ENCODE results near the gene EPB41L5.

DNA sequence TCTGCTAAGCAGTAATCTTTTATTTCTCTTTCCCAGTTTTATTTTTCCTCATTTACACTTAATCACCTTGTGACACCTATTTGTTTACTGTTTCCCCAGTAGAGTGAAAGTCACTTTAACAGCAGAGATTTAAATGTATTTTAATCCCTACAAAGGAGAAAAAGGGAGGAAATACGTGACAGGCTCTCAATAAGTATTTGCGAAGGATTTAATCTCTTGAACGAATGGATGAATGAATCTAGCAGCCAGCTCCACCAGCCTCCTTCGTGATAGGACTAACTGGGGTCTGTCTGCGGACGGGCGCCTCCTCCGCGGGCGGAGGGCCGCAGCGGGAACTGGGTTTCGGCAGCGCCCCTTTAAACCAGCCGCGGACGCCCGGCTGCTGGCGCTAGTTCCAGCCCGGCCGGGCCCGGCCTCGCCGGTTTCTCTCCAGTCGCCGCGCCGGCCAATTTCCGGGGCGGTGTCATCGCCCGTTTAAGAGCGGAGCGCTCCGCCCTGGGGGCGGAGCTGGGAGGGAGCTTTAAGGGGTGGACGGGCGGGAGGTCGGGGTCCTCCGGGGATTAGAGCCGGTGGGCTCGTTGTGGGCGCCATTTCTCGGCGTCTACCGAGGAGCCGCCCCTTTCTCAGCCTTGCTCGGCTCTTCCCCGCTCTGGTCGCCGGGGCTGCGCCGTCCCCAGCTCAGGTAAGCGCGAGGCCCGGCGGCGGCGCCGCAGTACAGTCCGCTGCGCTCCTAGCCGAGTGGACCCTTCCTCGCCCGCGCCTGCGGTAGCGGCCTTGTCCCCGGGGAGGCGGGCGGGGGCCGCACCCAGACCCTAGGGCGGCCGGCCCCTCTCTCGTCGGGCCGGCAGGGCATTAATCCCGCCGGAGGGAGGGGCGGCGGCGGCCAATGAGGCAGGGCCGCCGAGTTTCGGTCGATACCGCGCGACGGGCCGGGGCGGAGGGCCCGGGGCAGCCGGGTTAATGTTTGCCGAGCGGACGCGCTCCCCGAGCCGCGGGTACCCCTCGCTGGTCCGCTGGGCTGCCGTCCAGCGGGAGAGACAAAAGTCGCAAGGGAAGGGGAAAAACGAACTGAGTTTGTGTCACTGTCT lies at the start of gene EPB41L5:
TSS of gene EPB41L5 (plus strand) at position 549 of the 1,088 bp plus-strand sequence.
- RRBS = 1% methylated on average over 54 of the region's 107 CpGs

GRCh38 chr2:120233050-120233415 lies 9.8 kb upstream of the TMEM185B start:
- RRBS = no CpG with 5 or more reads among the region's 7 CpGs

DNA sequence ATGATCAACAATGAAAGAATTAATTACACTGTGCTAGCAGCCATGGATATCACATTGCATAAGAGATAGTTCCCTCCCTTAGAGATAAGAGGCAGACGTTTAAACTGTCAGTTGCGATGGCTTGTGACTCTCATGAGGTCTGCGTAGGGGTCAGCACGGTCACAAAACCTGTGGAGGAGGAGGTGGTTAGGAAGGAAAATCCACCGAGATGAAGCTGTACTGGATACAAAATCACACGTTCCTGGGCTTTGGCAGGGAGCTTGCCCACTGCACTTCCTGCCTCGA lies 751 bp upstream of the RALB start:
- RRBS = no CpG with 5 or more reads among the region's 7 CpGs

DNA sequence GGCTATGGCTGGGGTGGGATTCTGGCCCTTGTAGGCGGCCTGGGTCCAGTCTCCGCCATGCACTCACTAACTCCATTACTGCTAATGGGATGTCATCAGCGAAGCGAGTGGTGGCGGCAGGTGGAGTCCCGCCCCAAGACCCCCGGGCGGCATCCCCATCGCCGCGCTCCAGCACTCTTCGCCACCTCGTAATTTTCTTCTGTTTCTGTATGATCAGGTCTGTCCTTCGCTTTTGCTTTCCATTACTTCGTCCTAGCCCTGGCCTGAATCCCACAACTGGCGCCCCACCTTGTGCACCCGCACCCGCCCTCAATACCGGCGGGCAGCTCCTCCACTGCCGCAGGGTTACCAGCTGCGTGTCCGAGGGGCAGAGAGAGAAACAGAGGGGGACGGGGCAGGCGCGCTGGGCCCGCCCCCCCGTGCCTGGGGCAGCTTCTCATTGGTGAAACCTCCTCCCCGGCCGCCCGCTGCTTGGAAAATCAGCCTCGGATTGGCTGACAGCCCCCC lies 355 bp upstream of the RALB start:
- RRBS = no CpG with 5 or more reads among the region's 32 CpGs

DNA sequence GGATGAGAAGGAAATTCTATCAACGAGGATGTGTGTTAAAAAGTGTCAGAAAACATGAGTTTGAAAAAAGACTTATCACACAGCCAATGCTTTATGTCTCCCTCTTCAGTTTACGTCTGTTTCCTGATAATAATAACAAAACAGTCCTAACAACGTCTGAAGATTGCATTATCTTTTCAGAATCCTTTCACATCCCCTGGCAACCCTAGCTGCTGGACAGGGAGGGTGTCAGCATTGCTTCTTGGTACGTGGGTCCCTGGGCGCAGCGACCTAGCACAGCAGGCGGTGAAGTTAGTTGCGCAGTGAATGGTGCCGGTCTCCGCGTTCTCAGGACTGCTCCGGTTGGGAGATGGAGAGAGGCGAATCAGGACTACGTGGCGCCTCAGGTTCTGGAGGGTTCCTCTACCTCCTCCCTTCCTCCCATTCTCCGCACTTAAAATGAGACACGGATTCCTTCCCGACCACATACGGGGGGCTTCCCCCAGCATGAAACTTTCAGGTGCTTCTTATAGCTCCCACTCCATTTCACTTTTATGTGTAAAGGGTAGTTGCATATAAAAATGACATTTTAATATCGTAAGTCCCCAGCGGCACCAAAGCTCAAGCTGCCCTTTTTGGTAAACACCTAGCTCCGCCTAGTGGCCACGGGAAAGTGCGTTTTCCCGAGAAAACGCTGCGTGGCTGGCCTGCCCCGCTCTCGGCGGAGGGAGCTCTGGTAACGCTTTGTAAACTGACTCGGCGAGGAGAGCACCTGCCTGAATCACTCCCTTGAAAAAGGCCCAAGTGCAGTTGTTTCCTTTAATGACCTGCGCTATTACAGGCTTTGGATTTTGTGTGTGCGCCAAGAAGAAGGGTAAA lies 33.0 kb upstream of the INHBB start:
- RRBS = no CpG with 5 or more reads among the region's 35 CpGs

DNA sequence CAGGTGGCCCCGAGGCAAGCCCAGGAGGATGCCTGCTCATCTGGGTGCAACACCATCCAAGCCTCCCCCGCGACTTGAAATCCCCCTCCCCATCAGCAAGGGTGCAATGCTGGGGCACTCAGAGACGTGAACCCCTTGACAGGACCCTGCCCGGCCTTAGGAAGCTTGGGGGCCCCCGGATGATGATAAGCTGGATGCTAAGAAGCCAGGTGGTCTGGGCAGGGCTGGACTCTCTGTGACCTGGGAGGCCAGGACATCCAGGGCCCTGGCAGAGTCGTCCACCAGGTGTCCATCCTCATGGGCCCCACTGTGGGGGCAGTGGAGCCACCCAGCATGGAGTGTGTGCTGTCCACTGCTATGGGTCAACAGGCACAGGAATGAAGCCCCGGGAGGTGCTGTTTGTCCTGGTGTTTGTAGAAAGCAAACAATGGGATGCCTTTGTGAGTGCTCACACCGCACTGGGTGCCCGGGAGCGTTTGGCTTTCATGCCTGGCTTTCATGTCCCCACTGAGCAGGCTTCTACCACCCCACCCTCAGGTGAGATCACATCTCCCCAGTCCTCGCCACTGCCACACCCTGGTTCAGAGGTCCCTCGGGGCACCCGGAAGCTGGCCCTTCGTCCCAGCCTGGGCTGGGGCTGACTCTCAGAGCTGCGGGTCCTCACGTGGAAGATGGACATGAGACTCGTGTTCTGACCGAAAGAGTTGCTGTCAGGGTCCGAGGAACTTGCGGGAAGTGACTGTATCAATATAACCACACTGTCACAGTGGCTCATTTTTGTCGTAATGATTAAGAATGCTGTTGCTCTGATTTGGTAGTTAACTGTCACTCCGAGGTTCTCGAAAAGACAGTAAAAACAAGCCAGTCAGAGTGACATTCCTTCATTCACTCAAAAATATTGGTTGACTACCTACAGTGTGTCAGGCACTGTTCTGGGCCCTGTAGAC lies 53.2 kb downstream of the INHBB start:
- RRBS = 79% methylated on average over 3 of the region's 24 CpGs

GRCh38 chr2:120524925-120525552 lies 179.1 kb downstream of the INHBB start:
- RRBS = no CpG with 5 or more reads among the region's 9 CpGs

GRCh38 chr2:120879322-120880046 lies 143.8 kb downstream of the GLI2 start:
- RRBS = no CpG with 5 or more reads among the region's 20 CpGs

- RRBS = 70% methylated on average over 6 of the region's 15 CpGs
These were observed 198.4 kb downstream of the GLI2 start for GRCh38 chr2:120933964-120934561.

DNA sequence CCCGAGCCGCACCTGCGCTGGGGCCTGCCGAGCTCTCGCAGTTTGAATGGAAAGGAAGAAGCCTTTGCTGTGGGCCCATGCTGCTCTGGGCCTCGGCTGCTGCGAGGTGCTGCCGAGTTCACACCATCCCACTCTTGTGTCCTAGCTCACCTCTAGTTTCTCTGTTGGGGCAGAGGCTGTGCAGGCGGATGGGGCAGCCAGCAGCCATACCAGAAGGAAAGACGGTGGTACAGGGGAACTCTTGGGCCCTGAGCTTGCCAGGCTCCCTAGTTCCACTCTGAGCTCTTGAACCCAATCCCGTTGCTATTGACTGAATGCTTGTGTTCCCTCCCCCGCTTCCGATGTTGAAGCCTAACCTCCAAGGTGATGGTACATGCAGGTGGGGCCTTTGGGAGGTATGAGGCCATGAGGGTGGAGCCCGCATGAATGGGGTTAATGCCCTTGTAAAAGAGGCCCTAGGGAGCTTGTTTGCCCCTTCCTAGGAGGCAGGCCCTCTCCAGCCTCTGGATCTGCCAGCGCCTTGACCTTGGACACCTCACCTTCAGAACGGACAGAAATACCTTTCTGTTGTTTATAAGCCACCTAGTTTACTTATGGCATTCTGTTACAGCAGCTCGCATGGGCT lies 71.8 kb downstream of the TFCP2L1 start:
- RRBS = no CpG with 5 or more reads among the region's 17 CpGs

DNA sequence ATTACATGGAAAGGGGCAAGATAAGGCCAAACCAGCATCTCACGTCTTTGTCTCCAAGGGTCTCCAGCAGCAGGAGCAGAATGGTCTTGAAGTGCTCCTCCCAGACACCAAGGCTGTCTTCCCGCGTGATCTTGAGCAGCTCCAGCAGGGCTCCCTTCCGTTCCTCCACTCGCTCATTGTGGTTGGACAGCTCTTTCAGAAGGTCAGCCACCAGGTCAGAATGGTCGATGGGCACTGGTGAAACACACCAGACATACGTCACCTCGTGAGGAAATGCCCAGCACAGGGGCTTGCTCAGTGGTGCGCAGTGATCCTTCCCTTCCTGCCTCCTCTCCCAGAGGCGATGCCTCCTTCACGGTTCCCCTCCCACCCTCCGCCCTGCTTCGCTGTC lies 80.0 kb upstream of the TFCP2L1 start:
- RRBS = no CpG with 5 or more reads among the region's 13 CpGs

DNA sequence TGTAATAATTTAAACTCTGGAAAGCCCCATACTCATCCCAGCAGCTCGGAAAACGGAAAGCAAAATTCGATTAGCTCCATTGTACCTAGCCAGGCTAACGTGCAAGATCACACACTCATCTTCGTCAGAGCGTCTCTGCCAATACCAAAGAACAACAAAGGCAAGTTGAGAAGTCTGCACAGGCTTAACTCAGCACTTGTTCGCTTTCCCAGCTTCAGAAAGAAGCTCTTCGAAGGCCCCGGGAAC lies 790 bp downstream of the CLASP1 start:
- RRBS = no CpG with 5 or more reads among the region's 9 CpGs

DNA sequence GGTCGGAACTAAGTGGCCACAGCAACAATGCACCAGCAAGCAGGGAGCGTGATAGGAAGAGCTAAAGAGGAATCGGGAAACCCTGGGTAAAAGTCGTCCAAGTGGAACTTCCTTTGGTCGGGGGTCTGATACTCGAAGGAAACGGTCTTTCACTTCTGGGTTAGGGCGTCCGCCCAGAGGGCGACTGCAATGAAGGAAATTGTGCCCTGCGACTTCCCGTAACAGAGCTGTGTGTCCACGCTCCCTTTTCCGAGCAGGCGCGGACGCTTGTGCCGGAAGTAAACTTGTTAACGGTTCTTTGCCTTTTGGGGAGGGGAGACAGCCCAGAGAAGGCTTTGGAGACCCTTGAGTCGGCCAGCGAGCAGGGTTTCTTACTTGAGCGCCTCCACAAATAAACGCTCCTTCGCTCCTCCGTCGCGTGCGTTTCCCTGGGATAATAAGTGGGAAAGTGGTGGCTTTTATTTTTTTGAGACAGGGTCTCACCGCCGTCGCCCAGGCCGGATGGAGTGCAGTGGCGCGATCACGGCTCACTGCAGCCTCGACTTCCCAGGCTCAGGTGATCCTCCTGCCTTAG lies 651 bp upstream of the CLASP1 start:
- RRBS = no CpG with 5 or more reads among the region's 36 CpGs

GRCh38 chr2:121685344-121685697 lies 36.1 kb upstream of the CLASP1 start:
- RRBS = no CpG with 5 or more reads among the region's 6 CpGs

GRCh38 chr2:122660729-122661280 lies 905.4 kb downstream of the TSN start:
- RRBS = no CpG with 5 or more reads among the region's 19 CpGs

- RRBS = no CpG with 5 or more reads among the region's 3 CpGs
These were observed 1052.8 kb downstream of the TSN start for GRCh38 chr2:122808189-122808618.

DNA sequence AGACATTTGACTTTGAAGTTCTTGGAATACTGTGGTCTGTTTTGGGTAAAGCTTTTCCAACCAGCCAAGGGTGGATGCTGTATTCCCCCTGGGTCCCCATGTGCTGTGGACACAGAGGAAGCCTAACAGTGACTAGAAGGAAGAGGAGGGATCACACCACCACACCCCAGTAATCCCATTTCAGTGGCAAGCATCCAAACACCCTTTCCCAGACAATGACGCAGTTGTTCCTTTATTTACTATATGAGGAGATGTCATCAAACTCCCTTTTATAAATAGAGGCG lies 959.5 kb upstream of the GYPC start:
- RRBS = no CpG with 5 or more reads among the region's 2 CpGs

GRCh38 chr2:126644509-126645086 lies 11.4 kb upstream of the GYPC start:
- RRBS = no CpG with 5 or more reads among the region's 3 CpGs

- RRBS = under 1% methylated on average over 13 of the region's 37 CpGs
These were observed 526 bp downstream of the GYPC start for GRCh38 chr2:126656408-126656960.

DNA sequence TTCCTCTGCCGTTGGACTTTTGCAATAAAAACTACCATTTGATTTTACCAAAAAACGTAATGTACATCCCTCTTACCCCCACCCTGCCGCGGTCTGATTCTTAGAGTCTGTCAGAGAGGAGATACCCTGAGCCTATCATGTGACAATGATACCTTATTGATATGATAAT lies 887 bp downstream of the GYPC start:
- RRBS = no CpG with 5 or more reads among the region's 4 CpGs